ENCODE measurements around a stretch of chr6.

DNA sequence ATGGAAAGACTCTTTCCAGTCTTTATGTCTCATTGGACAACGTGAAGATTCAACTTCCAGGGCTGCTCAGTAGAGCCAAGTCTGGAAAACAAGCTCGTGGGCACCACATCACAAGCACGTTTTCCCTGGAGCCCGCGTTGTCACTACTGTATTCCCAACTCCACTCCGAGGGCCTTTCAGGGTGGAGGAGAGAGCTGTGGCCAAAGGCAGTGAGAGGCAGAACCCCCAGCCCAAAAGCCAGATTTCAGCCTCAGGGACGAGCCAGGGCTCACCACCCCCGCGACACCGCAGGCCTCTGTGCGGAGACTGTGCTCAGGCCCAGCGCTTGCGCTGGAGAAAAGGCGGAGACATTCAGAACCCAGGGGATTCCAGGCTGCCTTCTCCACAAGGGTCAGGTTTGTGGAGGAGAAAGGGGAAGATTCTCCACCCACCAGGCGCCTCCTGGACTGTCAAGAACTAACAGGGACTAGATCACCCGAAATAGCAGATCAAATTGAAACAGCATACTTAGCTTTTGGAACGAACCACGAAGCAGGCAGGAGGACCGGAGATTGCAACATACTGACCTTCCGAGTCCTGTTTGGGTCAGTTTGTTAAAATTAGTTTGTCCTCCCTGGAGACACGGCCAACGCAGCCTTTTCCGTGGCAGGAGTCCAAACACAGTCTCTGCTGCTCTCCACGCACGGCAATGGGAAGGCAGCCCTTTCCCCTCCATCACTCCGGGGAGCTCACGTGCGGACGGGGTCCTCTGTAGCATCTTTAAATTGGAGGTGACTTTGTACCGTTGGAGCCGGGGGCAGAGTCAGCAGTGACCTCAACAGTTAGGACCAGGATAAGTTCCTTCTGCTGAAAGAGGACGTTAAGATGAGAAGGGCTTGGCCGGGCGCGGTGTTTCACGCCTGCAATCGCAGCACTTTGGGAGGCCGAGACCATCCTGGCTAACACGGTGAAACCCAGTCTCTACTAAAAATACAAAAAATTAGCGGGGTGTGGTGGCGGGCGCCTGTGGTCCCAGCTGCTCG, 14.3 kb downstream of the DLL1 start:
- PRO-cap: no peak

DNA sequence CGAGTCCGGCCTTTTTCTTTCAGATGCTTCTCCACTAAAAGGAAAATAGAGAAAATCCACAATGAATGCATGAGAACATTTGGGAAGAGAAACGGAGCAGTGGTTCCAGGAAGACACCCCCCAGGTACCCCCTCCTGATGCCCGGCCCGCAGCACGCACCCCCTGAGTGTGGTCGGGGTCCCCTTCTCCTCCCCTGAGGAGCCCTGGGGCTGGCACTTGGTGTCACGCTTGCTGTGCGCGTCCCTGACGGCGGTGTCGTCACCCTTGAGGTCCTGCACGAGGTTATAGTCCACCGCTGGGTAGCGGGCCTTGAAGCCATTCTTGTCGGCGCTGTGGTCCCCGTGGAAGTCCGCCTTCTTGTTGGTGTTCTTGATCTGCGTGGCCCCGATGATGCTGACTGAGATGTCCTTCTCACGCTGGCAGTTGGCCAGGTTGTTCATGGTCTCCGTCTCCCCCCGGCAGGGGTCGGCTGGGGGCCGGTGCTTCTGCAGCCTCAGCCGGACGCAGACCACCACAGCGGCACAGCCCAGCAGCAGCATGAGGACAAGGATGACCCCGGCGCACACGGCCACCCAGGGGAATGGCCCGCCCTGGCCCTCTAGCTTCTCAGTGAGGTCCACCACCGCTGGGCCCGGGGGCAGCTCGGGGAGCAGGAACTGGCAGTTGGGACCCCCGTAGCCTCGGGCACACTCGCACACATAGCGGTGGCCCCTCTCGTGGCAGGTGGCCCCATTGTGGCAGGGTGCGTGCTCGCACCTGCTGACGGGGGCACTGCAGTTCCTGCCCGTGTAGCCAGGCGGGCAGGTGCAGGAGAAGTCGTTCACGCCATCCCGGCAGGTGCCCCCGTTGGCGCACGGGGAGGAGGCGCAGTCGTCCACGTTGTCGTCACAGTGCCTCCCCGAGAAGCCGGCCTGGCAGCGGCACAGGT, 7.5 kb downstream of the DLL1 start:
- PRO-cap: no peak

- PRO-cap: no peak
Measured at GRCh38 chr6:170355656-170356088, 49.1 kb downstream of the FAM120B start.

DNA sequence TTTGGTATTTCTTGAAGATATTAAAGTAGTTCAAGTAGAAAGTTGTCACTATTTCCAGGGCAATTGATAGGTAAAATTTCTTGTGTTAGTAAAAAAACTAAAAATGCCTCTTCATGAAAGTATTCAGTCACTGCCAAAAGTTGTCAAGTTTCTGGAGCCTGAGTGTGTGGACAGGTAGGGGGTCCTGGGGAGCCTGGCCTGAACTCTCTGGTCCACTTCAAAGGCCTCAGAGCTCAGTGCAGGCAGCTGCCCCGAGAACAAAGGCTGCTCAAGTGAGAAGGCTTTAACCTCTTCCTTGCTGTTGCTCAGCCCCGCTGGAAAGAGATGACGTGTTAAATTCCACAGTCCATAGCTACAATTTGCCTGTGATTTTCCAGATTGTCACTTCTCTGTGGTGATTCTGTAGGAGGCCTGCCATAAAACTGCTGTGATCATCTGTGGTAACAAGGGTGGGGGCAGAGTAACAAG, 96.8 kb downstream of the FAM120B start:
- PRO-cap: no peak

DNA sequence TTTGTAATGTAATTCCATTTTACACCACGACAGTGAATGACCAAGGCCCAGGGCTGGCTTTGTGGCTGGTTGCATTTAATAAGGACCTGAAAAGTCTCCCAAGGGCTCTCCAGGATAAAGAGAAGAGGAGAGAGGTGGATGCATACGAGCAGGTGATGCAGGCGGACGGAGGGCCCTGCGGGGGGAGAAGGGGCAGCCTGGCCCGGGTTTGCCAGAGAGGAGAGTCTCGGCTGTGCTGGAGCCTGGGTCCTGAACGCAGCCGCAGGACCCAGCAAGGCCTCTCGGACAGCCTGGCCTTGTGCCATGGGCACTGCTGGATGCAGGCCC, 98.3 kb downstream of the PSMB1 start:
- PRO-cap: no peak

All from left common carotid artery plus branches (tissue), 1 donor.